Left common carotid artery plus branches (tissue), 1 donor: ENCODE data around the genes VCX3B and ARHGAP6.

DNA sequence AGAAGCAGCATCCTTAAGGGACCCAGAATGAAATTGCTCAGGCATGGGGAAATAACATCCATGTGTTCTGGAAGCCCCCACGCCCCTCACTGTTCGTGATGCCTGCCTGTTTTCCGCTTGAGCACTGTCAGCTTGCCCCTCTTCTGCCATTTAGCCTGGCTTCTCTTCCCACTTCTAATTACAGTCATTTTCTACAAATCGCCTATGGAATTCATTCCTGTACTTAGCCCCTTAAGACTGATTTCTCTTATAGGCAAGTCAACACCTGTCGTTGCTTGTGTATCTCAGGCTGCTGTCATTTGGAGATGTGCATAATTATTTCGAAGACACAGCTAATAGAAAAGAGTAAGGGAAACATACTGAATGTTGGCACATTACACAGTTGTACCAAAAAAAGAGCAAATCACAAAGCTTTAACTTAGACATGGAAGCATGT lies 24.3 kb upstream of the PUDP start:
- PRO-cap: no peak

DNA sequence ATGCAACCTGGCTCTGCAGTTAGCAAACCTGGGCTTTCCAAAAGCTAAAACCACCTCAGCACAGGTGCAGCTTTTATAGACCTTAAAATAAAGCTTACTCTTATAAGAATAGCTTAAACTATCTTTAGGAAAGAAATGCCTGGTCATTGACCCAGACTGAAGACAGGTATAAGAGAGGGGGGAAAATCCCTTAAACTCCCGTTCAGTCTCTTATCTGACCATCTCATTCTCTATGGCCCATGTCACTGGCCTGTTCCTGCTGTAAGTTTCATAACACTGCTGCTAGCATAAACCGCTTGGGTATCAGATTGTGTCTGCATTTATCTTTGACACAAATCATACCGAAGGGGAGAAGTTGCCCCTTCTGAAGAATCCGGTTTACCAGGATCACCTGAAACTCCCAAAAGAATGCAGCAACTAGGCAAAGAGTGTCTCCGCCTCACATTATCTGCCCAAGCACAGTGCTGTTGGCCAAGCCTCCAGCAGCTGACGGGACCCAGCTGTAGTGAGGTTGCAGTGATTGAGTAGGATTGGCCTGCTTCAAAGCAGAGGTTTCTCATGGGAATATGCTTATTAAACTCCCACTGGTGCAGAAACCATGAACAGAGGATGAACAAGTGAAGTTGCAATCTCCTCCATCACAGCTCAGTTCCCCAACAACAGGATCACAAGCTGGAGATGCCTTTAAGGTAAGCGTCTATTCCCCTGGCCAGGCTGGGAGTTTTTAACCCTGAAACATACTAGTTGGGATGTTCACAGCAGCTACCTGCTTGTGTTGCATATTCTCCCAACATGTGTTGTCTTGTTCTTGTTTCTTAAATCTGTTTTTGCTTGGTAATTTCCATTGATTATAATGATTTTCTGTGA lies 71.3 kb upstream of the PUDP start:
- PRO-cap: no peak

GRCh38 chrX:8464535-8465028 lies at the start of gene VCX3B:
VCX3B (plus strand) TSS chrX:8464830.
- PRO-cap: no peak

GRCh38 chrX:9148692-9149478 lies 115.0 kb upstream of the FAM9B start:
- PRO-cap: no peak

GRCh38 chrX:9336642-9337004 lies 128.2 kb upstream of the TBL1X start:
- PRO-cap: no peak

DNA sequence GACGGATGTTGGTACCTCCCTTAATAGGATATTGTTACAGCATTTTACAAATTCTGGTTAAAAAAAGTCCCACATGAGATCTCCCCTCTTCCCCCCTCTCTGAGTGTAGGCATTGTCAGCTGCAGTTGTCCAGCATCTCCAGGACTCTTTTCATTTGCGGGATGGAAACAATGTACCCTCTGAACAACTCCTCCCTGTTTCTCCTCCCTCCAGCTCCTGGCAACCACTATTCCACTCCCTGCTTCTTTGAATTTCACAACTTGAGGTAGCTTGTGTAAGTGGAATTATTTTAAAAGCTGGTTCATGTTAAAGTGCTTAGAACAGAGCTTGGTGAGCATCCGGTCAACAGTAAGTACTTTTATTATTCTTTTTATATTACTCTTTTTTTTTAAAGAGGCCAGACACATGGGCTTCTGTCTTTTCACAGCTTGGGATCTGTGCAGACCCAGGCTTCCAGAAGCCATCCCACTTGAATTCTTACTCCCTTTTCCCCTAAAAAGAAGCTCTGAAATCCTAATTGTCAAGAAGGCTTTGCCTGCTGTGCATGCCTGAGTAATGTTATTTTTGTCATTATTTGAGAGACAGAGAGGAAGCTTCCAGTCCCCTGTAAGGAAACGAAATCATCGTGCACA lies 69.9 kb downstream of the TBL1X start:
- PRO-cap: no peak

GRCh38 chrX:10015414-10016109 lies 48.4 kb downstream of the CLDN34 start:
- PRO-cap: unidirectional peak, plus-strand start at chrX:10015518

GRCh38 chrX:10079017-10079535 lies 77.7 kb upstream of the CLCN4 start:
- PRO-cap: no peak

DNA sequence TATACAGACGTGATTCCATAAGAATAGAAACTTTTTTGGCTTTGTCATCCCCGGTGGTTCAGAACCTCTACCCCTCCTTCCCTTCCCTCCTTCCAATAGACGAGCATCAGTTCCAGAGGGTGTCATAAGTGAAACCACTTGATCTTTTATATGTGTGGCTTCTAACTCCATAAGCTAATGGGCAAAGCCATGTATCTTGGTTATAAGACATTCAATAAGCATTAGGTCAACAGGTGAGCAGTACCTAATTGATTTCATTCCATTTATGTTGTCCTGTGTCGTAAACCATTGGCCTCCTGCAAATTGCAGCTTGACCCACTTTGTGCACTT lies 58.0 kb upstream of the CLCN4 start:
- PRO-cap: no peak

DNA sequence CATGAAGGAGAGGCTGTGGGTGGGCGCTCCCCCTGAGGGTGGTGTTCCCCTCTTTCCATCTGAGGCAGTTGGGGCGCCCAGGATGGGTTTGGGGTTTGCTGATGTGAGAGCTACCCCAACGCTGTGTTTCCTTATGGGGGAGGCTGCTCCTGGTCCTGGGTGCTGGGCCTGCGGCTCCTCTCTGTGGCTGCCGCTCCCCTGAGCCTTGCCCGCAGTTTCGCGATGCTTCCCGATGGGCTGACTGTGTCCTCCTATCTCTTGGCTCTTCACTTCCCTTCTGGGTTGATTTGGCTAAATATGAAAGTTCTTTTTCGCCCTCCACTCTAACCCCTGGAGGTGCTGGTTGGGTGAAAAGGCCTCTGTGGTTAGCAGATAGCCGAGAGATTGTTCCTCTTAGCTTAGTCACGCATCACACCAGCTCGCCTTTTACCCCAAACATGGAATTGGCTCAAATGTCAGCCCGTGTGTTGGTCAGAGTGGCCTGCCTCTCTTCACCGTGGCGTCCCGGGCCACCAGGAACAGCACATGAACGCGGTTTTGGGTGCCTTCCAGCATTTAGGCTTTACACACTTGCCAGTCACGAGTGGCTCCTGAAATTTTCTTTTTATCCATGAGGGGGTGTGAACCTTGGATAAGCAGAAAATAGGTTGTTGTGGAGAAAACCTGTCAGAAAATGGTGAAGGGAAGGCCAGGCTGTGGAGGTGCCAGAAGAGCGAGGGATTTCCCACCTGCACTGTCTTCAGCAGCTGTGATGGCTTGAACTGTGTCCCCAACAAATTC lies 8.8 kb downstream of the CLCN4 start:
- PRO-cap: no peak

- PRO-cap: no peak
Measured at GRCh38 chrX:10166570-10167358, 10.0 kb downstream of the CLCN4 start.

- PRO-cap: no peak
Measured at GRCh38 chrX:10517950-10518416, 102.4 kb downstream of the MID1 start.

GRCh38 chrX:10577735-10578236 lies 42.6 kb downstream of the MID1 start:
- PRO-cap: no peak

DNA sequence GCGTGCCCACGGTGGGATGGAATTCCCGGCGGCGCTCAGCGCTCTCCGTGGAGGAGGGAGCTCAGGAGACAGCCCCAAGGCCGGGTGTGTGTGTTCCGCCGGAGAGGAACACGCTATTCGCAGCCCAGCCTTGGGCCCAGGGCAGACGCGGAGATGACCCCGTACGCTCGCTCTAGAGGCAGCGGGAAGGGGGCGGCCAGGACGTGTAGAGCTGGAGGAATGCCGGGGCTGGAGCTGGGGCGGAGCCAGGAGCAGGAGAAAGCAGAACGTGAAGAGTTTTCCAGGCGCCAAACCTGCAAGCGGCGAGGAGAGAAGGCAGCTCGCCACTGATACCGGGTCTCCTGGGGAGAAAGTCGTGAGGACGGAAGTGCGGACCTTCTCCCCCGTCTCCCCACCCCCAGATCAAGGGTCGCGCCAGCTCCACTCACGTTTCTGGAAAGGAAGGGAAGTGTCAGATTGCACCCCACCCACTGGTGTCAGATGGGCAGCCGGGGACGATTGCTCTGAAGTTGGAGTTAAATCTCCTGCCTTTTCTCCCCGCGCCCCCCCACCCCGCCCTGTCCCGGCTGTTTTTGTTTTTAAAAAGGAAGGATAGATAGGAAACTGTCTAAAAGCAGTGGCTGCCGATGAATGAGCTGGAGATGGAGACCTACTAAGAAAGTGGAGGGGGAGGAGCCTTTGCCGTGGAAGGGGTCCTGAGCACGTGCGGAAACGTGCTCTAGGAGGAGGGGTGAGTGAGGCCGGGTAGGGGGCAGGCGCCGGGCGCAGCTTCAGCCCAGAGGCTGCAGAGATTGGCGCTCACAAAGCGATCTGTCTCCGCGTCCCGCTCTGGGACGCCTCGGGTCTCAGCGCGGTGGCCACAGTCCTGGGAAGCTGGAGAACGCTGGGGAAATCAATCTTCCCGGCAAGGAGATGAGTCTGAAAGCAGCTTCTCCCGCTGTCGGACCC lies at the start of gene ARHGAP6:
Gene ARHGAP6 (minus strand): TSS at position 349 of the 948 bp plus-strand sequence.
- PRO-cap: no peak

DNA sequence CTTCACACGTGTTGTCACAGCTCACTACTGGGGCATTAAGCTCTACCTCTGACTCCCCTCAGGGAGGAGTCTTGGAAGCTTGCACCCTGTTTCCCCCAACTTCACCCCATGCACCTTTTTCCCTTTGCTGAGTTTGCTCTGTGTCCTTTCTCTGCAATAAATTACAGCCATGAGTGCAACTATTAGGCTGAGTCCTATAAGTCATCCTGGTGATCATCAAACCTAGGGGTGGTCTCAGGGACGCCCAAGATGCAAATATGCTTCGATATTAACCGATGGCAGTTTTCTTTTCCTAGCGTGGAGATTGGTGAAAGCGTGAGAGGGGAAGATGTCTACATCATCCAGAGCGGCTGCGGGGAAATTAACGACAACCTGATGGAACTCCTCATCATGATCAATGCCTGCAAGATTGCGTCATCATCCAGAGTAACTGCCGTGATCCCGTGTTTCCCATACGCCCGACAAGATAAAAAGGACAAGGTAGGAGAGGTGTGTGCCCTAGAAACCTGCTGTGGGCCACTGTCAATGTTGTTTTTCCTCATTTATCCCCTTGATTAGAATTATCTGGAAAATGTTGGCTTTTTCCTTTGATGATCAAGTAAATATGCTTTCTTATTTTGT lies 7.8 kb downstream of the PRPS2 start:
- PRO-cap: no peak

GRCh38 chrX:12823101-12823676 lies 32.0 kb downstream of the PRPS2 start:
- PRO-cap: no peak

DNA sequence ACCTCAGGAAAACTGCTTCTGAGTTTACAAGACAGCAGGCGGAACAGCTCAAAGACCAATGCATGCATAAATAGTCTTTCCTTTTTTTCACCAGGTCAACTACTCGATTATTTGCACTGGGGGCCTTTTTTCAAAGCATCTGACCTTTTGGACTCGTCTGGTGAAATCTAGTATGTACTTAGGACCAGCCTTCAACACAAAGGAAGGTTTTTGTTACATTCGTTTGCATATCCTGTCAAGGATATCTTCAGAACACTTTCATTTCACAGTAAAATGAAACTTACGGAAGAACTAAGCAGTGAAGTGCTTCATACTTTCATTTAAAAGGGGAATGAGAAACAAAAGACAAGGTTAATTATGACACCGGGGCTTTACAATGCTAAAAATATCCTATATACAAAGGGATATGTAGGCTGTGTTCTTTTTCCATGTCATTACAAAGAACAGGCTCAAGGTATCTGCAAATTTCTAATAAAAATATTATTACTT lies 23.0 kb upstream of the TLR7 start:
- PRO-cap: no peak

DNA sequence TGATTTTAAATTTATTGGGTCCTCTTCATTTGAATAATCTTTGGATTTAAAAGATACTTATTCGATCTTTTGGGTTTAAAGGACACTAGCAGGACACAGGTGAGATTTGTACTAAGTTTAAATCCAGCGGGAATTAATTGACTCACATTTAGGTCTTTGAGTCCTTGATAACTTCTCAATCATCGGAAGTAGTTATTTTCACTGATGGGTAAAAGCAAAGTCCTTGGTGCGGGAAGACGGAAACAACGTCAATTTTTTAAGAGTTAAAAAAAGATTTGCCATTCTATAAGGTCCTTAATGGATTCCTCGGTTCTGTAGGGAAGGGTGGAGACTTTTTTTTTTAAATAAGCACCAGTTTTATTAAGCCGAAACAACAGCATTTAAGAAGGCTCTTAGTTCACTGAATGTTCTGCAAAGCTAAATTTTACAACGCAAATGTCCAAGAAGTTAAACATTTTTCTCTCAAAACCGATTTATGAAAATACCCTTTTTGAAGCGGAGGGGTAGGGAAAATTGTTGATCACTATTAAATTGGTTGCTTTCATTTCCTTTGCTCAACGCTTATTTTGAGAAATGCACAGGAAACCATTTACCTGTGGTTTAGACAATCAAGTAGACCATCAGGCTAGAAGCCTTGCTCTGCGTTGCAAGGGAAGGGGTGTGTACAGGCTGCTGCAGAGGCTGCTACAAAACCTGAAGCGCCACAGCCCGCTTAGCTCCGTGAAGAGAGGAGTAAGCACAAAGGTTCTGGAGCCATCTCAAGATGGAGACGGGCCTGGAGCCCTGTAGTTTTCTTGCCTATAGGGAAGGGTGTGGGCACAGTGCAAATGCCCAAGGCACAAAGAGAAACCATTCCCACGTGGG lies 3.1 kb downstream of the TMSB4X start:
- PRO-cap: no peak

- PRO-cap: no peak
Measured at GRCh38 chrX:13085462-13085872, 41.0 kb upstream of the FAM9C start.

- PRO-cap: no peak
Measured at GRCh38 chrX:13086999-13088113, 42.9 kb upstream of the FAM9C start.